Peripheral blood mononuclear cell (primary cell): ENCODE measurements around the gene SPATS2.

DNA sequence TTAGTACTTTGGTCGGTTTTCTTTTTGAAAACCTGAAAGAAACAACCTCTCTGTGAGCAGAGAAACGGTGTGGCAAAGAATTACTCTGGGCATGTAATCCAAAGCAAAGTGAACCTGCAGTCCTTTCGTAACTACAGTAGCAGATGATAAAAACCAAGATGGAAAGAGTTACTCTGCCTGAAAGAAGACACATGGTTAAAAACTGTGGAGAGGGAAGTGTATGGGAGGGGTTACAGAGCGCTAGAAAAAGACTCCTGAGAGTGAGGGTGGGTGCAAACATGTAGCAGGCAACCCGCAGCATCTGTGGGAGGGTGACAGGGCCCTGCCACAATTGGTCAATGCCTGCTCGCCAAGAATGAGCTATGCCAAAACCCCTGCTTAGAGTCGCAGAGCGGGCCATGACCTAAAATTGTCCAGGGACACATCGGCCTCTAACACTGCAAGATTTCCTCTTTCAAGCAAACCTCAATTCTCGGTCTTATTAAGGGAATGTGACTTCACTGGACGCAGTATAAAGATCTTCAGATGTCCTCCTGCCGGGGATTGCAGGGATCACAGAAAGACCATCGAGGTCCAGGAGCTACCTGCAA, 731 bp downstream of the PRKAG1 start:
- PRO-cap, 8 experiments: peak in 7 of 8 experiments; most common plus-strand start position 381 of the sequence (in 7); most common minus-strand start position 245 of the sequence (in 1)

DNA sequence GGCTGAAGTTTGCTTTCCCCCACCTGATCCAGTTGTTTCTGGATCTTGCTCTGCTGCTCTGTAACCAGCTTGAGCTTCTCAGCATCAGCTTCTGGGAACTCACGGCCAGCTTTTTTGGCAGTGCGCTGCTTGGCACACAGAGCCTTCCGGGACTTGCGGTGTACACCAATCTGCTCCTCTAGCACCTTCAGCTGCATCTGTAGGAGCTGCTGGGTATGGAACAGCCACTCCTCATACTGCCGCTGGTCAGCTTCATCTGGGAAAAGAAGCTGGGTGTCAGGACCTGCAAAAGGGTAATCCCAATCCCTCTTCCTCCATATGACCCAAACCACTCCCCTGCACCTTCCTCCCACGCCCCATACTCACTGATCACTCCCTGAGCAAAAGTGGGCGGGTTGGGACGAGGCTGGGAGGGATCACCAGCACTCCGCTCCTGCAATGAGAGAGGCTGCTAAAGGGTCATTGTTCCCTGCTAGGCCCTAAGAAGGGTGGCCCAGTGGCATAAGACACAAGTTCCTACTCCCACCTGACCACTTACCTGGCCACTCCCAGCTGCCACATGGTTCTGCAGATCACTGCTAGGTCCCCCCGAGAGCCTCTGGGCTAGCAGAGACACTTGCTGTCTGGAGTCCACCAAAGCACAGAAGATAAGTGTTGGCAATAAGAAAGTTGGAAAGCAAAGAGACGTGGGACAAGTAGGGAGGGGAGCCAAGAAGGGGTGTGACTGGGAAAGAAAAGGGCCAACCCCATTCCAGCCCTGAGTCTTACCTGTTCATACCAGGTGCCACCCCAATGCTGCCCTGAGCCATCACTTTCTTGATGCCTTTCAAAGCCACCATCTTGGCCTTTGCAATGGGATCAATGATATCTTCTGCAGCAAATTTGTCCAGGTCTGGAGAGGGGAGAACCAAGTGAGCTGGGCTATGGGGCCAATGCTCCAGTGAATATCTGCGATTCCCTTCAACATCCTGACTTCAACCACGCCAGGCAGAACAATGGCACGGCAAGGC, 15.8 kb upstream of the PRKAG1 start:
- PRO-cap, 8 experiments: peak in 2 of 8 experiments; most common minus-strand start position 762 of the sequence (in 2)

DNA sequence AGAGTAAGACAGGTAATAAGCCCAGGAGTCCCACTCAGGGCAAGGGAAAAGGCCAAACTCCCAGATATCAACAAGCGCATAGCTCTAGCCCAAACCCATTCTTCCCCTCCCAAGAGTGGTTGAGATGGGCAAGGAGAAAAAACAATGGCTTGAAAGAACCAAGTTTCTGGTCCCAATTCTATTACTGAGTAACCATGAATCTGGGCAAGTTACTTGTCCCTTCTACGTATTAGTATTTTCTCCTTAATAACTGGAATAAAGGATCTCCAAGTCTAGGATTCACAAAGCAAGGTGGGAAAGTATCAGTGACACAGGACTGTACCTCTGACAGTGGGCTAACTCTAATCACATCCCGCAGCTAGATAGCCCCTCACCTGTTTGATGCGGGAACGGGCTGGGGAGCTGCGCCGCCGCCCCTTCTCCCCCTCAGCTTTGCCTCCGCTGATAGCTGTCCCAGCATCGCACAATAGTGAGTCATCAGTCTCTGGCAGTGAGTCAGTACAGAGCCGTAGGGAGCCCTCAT, 11.2 kb downstream of the KMT2D start:
- PRO-cap, 8 experiments: peak in 4 of 8 experiments; most common minus-strand start position 114 of the sequence (in 4)

DNA sequence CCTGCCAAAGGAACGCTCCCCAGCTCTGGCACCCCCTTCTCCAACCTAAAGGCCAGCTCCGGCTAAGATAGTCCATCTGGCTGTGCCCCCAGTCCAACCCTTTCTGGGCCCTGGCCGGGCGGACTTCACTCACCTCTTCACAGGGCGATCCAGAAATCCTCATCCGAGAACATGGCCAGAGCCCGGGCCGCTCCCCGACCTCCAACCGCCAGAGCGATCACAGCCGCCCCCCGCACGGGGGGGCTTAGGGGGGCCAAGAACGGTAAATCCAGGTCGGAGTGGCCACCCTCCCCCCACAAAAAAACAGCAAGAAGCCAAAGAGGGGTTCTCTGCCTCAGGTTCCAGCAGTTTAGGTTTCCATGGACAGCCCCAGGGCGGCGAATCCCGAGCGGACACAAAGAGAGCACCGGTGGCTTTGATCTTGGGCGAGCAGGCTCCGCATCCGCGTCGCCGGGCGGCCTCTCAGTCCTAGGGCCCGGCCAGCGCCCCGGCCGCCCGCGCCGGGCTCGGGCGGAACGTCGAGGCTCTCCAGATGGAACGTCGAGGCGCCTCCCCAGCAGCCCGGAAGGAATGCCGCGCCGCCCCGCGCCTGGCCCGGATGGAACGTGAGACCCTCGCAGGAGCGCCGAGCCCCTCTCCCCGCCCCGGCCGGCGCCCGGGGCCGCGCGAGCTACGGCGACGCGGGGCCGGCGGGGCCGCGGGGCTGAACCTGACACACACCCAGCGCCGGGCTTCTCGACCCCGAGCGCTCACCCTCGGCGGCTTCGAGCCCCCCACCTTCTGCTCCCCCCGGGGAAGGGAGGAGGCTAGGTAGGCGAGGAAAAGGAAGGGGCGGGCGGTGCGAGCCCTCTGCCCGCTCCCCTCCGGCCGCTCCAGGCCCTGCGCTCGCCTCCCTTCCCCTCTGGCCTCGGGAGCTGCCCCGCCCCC, 851 bp downstream of the KMT2D start:
- PRO-cap, 8 experiments: peak in 5 of 8 experiments; most common plus-strand start position 482 of the sequence (in 5); most common minus-strand start position 212 of the sequence (in 3)

DNA sequence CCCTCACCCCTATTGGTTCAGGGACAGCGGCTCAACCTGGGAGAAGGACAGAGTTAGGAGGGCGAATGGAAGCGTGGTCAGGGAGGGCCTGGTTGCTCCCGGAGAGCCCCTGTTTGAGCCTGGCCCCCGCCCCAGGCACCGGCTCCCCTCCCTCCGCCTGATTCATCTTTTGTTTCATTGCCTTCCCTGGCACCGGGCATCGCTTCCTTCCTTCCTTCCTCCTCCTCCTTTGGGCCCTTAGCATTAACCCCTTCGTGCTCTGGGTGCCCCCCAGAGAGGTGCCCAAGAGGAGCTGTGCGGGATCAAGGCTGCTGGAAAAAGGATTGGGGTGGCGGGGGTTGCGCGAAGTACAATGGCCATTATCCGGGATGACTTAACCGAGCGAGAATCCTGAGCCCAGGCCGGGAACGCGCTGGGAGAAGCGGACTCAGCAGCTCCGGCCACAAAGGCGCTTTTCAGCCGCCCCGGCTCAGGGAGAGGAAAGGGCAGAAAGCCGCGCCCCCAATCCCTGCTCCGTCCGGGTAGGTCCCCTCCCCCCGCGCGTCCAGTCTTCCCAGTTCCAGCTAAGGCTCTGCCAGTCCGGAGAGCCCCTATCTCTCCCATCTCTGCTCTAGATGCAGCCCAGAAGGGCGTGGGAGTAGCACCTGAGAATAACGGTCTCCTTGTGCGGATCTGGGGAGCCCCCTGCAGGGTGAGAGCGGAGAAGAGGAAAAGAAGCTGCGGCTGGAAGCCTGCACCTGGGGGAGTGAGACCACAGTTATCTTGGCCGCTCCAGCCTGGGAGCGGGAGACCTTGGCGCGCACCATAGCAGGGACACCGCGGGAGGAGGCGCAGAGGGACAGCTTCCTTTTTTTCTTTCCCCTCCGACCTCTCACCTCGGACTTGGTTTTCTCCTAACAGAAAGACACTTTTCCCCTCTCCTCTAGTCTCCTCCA, 2.7 kb downstream of the DHH start:
- PRO-cap, 8 experiments: peak in 2 of 8 experiments; most common minus-strand start position 166 of the sequence (in 1)

DNA sequence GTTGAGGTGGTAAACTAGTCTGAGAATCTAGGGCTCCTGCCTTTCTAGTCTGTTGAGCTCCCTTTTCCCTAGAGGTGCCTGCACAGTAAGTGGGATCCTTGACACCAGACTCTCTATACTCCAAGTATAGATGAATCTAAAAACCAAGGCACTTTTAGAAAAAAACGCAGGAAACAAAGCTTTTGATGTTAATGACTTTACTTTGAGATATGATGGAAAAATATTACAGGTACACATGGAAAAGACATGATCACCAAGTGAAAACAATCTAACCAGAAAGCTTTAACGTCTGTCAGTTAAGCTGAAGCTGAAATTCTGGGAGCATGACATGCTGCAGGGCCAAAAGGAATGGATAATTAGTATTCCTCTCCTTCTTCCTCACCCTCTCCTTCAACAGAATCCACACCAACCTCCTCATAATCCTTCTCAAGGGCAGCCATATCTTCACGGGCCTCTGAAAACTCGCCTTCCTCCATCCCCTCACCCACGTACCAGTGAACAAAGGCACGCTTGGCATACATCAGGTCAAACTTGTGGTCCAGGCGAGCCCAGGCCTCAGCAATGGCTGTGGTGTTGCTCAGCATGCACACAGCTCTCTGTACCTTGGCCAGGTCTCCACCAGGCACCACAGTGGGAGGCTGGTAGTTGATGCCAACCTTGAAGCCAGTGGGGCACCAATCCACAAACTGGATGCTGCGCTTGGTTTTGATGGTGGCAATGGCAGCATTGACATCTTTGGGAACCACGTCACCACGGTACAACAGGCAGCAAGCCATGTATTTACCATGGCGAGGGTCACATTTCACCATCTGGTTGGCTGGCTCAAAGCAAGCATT, 3.4 kb downstream of the TUBA1B start:
- PRO-cap, 8 experiments: peak in 2 of 8 experiments; most common minus-strand start position 112 of the sequence (in 2)

GRCh38 chr12:49130027-49130560, 1.1 kb downstream of the TUBA1B start:
- PRO-cap, 8 experiments: peak in 3 of 8 experiments; most common plus-strand start chr12:49130460 (in 3); most common minus-strand start chr12:49130246 (in 1)

DNA sequence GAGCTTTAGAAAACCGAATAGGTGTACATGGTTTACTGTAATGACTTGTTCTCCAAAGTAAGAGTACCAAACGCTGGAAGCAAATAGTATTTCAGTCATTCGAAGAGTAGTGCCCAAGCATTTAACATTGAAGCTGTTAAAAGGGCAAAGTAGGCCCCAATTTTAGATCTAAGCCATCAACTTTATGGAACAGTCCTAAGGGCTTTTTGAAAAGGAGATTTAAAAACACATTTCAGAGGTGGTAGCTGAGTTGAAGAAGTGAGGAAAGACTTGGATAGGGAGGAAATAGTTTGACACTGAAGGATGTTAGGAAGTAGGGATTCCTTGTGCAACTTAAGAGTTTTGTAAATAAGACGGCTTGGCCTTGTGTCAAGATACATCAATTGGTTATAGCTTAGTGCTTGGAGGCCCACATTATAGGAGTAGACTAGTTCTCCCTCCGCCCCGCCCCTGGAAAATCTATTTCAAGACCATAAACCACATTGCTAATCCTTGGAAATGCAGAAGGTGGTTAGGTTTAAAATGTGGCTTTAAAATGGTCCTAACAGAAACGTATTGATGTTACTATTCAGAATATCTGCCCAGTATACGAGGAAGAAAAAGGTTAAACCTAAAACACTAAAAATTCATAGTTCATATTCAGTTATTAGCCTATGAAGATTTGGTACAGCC, 844 bp upstream of the TUBA1B start:
- PRO-cap, 8 experiments: no peak in any of the 8 experiments

DNA sequence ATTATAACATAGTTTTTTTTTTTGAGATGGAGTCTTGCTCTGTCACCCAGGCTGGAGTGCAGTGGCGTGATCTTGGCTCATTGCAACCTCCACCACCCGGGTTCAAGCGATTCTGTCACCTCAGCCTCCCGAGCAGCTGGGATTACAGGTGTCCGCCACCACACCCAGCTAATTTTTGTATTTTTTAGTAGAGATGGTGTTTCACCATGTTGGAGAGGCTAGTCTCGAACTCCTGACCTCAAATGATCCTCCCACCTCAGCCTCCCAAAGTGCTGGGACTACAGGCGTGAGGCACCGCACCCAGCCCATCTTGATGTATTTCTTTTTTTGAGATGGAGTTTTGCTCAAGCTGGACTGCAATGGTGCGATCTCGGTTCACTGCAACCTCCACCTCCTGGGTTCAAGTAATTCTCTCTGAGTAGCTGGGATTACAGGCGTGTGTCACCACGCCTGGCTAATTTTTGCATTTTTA, 5.8 kb downstream of the TUBA1A start:
- PRO-cap, 8 experiments: peak in 5 of 8 experiments; most common minus-strand start position 312 of the sequence (in 5)

- PRO-cap, 8 experiments: no peak in any of the 8 experiments
These were observed 8.4 kb upstream of the TUBA1A start for GRCh38 chr12:49197232-49197814.

- PRO-cap, 8 experiments: no peak in any of the 8 experiments
These were observed 9.9 kb upstream of the TUBA1A start for GRCh38 chr12:49198836-49199126.

DNA sequence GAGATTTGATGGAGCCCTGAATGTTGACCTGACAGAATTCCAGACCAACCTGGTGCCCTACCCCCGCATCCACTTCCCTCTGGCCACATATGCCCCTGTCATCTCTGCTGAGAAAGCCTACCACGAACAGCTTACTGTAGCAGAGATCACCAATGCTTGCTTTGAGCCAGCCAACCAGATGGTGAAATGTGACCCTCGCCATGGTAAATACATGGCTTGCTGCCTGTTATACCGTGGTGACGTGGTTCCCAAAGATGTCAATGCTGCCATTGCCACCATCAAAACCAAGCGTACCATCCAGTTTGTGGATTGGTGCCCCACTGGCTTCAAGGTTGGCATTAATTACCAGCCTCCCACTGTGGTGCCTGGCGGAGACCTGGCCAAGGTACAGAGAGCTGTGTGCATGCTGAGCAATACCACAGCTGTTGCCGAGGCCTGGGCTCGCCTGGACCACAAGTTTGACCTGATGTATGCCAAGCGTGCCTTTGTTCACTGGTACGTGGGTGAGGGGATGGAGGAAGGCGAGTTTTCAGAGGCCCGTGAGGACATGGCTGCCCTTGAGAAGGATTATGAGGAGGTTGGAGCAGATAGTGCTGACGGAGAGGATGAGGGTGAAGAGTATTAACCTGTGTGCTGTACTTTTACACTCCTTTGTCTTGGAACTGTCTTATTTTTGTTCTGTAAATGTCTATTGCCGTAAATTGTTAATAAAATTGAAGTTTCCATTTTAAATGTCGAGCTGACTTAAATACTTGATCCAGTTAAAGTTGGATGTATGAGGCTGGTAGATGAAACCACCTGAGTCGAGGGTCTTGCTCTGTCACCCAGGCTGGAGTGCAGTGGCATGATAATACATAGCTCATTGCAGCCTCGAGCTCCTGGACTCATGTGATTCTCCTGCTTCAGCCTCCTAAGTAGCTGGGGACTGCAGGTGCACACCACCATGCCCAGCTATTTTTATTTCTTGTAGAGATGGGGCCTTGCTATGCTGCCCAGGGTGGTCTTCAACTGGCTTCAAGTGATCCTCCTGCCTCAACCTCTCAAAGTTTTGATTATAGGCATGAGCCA, 8.1 kb downstream of the TUBA1C start:
- PRO-cap, 8 experiments: peak in 2 of 8 experiments; most common plus-strand start position 870 of the sequence (in 2)

DNA sequence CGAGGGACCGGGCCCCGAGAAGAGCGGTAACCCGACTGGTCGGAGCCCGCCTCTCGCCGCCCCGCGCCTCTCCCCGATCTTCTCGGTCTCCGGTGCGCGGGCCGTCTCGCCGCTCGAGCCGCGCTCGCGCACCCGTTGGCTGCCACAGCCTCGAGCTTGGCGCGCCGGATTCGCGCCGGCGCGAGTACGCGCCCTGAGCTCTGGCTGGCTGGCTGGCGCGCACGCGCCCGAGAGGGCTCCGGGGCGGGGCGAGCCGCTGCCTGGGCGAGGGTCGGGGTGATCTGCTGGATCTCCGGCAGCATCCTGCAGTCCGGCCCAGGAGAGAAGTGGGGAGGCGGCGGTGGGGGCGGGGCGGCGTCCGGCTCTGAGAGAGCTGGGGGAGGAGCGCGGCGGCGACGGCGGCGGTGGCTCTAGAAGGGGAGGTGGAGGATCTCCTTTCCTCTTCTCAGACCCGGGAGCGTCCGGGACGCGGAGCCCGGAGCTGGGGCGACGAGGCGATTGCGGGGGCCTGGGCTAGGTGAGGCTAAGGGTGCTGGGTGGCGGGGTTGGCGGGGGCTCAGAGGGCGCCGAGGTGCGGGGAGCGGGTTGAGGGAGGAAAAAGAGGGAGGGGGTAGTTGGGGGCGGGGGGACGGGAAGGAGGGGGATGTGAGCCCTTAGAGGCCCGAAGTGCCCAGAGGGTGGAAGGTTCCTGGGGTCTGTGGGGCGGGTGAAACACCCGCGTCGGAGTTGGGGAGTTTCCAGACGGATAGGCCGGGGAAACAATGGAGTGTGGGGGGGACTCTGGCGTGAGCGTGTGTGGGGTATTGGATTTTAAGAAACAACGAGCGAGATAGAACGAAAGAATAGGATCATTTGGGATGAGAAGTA, at the start of gene SPATS2:
TSS of gene SPATS2 (plus strand) at position 392 of the 867 bp plus-strand sequence.
- PRO-cap, 8 experiments: peak in 8 of 8 experiments; most common plus-strand start position 308 of the sequence (in 7); most common minus-strand start position 146 of the sequence (in 4)

GRCh38 chr12:49555897-49556301, 12.0 kb downstream of the MCRS1 start:
- PRO-cap, 8 experiments: peak in 1 of 8 experiments; most common minus-strand start chr12:49556162 (in 1)

- PRO-cap, 8 experiments: no peak in any of the 8 experiments
These were observed 8.6 kb upstream of the MCRS1 start for GRCh38 chr12:49576441-49577055.

- PRO-cap, 8 experiments: no peak in any of the 8 experiments
These were observed 16.9 kb downstream of the PRPF40B start for GRCh38 chr12:49640131-49640729.

DNA sequence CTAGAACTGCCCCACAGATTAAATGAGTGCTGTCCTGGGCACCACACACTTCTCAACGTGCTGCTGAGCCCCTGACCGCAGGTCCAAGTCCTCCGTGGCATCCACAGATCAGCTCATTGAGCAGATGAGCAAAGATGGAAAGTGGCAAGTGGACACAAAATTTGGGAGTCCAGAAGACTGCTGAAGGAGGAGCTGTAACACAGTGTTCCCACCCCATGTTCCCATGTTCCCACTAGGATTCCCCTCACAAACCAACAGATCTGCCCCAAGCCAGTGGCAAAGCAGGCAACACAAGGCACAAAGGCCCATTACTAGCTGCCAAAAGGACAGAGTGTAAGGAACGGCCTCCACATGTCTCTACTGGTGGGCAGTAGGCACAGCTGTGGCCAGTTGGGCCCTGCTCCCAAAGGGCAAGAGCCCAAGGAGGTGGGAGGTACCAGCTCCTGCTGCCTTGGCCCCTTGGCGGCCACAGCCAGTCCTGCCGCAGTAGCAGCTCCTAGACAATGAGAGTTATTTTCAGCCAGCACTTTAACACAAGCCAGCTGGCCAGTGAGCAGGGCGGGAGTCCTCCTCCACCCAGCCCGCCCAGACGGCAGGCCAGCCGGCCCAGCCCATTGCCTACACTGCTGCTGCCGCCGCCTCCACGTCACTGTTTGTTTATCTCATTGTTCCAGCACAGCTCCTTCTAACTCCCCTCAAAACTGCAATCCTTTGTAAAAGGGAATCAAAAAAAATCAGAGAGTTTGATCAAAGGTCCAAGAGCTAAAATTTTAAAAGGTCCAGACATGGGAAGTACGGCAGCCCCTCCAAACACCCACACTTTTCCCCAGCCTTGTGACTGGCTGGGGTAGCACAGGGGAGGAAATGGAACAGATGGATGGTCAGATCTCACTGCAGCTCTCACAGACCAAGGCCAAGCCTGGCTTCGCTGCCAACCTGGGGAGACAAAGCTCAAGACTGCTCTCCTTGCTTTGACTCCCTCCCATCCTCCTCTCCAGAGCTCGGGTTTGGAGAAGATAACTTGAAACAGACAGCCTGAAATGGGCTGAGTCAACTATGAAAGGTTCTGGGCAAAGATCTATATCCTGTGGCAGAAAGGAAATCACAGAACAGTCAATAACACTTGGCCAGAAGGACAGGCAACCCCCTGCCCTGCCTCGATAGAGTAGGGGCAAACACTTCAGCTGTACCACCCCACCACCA, 33.6 kb downstream of the FMNL3 start:
- PRO-cap, 8 experiments: peak in 1 of 8 experiments; most common plus-strand start position 623 of the sequence (in 1)

- PRO-cap, 8 experiments: peak in 3 of 8 experiments; most common minus-strand start chr12:49811033 (in 1)
These were observed 17.1 kb downstream of the NCKAP5L start for GRCh38 chr12:49810966-49811569.

- PRO-cap, 8 experiments: no peak in any of the 8 experiments
These were observed 417 bp downstream of the NCKAP5L start for GRCh38 chr12:49827673-49828318.

DNA sequence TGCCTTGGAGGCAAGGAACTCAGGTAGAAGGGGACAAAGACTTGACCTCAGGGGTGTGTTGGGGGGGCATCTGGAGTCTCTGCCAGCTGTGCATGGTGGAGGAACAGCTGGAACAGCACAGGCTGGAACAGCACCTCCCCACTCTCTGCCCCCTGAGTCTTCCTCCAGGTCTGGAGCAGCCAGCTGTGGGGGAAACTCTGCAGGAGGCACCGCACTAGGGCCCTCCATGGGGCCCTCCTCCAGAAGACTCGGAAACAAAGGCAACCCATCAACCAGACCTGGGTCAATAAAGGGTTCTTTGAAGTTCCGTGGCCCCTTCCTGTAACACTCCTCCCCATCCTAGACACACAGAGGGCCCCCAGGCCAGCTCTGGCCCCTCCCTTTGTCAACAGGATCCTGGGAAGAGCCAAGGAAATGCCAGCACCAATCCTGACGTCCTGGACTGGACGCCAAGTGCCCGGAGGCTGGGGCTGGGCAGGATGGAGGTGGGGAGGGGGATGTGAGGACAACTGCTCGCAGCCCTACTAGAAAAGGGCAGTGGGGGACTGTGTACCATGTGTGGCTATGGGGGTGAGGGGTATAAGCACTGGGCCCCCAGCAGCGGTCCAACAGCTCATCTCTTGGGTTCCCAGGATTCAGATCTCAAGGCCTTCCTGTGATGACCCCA, 15.7 kb downstream of the FAIM2 start:
- PRO-cap, 8 experiments: no peak in any of the 8 experiments